Vein endothelial cell (primary cell): ENCODE results near the genes APOBEC3A, APOBEC3C and APOBEC3G.

GRCh38 chr22:38265539-38266621 is 6.9 kb downstream of the TMEM184B start:
- CAGE, long polyA plus RNA: no peak

GRCh38 chr22:38287948-38288398 is 15.2 kb upstream of the TMEM184B start:
- CAGE, long polyA plus RNA: no peak

GRCh38 chr22:38314734-38315654 is 2.2 kb downstream of the CSNK1E start:
- CAGE, long polyA plus RNA: no peak

DNA sequence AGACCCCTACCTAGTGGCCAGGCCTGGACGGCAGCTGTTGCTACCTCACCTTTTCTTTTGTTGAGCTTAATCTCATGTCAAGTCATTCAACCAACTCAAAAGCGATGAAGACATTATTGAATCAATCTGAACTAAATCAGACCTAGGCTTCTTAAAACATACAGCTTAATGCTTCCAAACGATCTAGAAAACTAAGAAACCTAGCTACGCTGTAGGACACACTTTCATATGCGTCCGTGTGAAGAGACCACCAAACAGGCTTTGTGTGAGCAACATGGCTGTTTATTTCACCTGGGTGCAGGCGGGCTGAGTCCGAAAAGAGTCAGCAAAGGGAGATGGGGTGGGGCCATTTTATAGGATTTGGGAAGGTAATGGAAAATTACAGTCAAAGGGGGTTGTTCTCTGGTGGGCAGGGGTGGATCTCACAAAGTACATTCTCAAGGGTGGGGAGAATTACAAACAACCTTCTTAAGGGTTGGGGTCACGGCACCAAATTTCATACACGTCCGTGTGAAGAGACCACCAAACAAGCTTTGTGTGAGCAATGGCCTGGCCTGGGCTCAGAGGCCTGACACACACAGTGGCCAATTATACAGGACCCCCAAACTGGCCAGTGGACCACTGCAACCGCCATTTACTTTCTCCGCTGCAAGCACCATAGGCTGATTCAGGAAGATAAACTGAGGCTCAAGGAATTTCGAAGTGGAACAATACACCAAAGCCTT is 58.5 kb downstream of the KCNJ4 start:
- CAGE, long polyA plus RNA: no peak

GRCh38 chr22:38449781-38450117 is 5.2 kb downstream of the KCNJ4 start:
- CAGE, long polyA plus RNA: no peak

DNA sequence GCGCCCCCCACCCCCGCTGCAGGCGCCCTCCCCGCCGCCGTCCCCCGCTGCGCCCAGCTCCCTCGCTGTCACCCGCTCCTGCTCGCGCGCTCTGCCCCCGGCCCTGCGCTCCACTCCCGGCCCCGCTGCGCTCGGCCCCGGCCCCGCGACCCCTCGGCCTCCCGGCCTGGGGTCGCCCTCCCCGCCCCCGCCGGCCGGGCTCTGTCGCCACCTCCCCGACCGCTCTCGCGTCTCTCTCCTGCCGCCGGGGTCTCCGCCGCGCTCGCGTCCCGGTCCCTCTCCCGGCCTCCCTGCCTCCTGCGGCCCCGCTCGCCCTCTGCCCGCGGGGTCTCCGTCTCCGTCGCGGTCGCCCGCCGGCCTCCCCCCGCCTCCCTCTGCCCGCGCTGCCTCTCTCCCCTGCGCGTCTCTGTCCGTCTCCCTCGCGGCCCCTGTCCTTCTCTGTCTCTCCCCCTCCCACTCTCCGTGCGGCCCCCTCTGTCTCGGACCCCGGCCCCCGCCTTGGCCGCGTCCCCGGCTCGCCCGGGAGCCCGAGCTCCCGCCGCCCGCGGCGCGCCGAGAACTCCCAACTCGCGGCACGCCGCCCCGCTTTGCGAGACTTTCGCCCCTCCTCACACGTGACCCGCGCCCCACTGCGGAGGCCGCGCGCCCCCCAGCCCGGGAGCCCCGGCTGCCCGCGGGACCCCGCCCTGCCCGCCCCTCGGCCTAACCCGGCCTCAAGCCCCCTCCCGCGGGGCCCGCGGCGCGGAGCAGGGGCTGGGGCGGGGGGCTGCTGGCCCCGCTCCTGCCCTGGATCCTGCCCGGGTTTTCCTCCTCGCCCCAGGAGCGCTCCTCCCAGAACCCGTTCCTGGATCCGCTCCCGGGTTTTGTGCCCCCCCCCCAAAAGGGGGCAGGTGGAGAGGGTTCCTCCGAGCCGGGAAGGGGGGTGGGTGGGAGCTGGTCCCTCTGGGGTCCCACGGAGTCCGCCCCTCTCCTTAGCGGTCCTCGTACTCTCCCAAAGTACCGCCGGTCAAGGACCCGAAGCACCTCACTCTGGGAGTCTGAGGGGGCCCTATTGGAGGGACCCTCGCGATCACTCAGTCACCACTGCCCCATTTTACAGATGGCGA is 679 bp upstream of the KCNJ4 start:
- CAGE, long polyA plus RNA: no peak

DNA sequence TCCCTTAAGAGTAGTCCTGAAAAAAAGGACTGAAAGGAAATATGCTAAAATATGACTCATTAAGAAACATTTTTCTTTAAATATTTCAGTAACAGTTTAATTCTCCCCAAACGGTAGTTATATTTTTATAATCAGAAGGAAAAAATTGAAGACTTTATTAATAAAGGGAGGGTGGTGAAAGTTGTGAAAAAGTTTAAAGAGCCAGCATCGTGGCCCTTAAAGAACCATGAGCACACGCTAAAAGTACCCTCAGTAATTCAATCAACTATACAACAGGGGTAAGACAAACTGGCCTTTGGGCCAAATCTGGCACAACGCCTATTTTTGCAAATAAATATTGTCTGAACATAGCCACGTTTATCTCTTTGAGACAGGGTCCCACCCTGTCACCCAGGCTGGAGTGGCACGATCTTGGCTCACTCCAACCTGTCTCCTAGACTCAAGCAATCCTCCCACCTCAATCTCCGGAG is 13.2 kb downstream of the DDX17 start:
- CAGE, long polyA plus RNA: no peak

- CAGE, long polyA plus RNA: no peak
Observed at GRCh38 chr22:38733399-38734432, 22.1 kb downstream of the SUN2 start.

DNA sequence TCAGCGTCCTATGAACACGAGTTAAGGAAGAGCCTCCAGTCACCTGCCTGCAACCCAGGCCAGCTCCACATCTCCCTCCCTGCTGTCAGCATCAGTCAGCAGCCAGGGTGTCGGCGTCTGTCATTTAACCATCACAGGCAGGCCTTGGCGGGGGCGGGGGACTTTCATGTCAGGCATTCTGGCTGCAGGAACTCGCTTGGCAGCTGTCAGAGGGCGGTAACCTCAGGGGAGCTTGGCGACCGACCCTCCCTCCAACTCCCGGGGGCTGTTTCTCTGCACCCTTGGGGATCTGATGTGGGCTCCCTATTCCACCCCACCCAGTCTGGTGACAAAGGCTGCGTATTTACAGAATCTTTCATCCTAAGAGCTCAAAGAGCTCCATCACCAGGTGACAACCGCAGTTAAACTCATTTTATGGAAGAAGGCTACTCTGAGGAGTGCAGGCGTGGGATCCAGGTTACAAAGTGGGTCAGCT is 2.8 kb upstream of the SUN2 start:
- CAGE, long polyA plus RNA: no peak

- CAGE, long polyA plus RNA: no peak
Observed at GRCh38 chr22:38863430-38863873, 8.6 kb downstream of the CBX6 start.

DNA sequence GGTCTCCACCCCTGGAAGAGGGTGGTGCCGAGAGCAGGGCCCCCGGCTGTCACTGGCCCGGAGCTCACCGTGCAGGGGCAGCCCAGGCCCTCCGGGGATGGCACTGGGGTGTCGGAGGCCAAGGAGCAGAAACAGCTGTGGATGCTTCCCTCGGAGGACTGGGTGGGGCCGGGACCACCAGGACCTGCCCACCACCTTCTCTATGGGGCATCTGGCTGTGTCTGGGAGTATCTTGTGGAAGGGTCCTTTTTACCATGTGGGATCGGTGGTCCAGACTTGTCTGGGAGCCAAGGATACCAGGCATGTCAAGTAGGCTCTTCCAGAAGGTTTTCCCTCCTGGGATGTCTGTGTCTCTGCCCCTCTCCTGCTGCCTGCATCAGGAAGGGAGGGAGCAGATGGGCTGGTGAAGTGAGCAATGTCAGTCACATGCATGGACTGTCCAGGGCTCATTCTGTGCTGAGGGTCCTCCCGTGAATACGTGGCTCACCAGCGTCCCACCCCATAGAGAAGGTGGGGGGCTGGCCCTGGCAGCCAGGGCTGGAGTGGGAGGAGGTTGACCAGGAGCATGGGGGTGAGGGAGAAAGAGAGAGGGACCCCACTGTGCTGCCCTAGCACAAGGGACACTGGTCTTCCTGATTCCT is 4.1 kb upstream of the APOBEC3A start:
- CAGE, long polyA plus RNA: no peak

GRCh38 chr22:38957245-38957794 is at the start of gene APOBEC3A:
APOBEC3A (plus strand) TSS chr22:38957609.
- CAGE, long polyA plus RNA: no peak

DNA sequence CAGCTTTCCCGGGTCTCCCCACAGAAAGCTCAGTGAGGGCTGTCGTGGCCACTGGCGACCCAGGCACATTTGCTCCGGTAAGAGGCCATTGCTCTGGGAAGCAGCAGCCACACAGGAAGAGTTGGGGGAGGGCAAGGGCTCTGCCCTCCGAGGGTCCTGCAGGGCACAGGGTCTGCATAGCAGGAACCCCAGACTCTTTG is 8.7 kb downstream of the APOBEC3A start:
- CAGE, long polyA plus RNA: no peak

GRCh38 chr22:39013720-39015000 is at the start of gene APOBEC3C:
APOBEC3C (plus strand) TSS chr22:39014257.
- CAGE, long polyA plus RNA: no peak

- CAGE, long polyA plus RNA: no peak
Observed at GRCh38 chr22:39076813-39077419, at the start of gene APOBEC3G. APOBEC3G (plus strand) TSS chr22:39077275.

DNA sequence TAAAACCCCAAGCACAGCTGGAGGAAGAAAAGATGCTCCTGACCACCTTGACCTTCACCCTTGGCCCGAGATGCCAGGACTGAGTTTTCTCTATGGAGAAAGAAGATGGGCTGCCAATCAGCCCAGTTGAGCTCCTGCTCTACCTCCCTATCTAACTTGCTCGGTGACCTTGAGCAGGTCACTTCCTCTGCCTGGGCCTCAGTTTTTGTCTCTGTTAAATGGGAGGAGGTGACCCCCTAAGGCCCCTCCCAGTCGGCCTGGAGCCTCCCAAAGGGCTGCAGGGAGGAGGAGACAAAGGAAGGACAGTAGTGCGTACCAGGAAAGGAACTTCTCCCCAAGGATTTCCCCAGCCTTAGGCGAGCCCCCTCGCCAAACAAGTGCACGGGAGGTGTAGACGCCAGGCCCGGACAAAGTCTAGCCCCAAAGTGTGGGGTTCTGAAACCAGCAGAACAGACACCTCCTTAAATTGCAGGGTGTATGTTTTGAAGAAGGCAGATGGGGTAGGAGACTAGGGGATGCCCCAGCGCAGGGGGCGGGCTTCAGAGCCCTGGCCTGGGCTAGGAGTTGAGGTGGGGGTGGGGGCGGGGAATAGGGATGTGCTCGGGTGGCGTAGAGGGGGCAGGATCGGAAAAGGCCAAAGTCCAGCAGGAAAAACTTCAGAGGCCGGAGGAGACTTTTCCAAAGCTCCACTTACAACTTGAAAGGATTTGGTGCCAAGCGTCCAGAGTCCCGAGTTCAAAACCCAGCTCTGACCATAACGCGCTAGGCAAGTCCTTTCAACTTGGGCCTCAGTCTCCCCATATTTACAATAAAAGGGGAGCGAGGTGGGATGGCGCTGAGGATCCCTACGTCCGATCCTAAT is 971 bp downstream of the CBX7 start:
- CAGE, long polyA plus RNA: no peak

DNA sequence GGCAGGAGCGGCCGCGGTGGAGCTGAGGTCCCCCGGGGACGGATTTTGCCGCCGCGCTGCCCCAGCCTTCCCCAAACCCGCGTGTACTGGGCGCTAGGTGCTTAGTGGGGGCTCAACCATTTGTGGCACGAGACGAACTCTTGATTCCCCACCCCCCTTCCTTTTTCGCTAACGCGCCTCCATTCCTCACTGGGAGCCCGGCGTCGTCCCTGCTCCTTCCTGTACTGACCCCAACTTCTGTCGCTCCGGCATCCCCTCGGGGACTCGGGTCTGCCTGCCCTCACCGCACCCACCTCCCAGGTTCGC is 793 bp upstream of the CBX7 start:
- CAGE, long polyA plus RNA: no peak

DNA sequence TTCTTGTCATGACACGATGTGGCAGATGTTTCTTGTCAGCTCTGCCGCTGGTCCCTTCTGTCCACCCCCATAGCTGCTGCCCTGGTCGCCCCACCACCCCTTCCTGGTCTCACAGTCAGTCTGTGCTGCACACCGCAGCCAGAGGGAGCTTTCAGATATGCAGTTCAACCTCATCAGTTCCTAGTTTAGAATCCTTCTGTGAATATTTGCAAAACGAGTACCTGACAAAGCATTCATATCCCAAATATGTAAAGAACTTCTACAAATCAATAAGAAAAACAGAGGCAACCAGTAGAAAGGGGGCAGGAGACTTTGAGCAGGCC is 33.3 kb upstream of the CBX7 start:
- CAGE, long polyA plus RNA: no peak

DNA sequence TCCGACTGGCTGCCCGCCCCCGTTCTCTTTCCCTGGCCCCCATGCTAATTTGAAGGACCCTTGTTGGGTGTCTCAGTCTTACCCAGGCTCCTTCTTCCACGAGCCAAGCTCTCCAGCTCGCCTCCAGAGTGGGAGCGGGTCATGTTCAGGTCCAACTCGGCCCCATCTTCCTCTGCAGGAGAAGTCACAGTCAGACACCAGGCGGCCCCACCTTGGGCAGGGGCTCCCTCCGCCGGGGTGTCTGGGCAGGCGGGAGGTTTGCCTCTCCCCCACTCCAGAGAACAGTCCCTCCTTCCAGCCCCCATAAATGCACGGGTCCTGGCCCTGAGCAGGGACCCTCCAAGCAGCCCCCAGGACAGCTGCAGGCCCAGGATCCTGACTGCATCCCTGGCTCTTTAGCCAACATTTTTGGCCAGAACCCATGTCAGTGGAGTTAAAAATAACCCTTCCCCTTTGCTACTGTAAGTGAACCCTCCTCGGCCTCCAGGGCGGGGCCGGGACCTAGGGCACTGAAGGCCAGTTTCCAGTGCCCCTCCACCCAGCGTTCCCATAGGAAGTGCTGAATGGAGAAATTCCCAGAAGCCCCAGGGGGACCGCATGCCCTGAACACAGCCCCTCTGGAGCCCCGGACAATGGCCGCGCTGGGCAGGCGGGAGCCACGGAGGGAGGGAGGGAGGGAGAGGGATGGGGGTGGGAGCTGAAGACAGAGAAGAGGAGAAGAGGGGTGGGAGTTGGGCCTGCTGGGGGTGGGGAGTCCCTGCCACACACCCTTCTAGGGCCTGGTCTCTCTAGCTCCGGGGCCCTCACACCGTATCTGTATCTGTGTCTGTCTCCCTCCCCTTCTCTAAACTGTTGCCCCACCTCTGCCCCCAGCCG is 11.2 kb downstream of the PDGFB start:
- CAGE, long polyA plus RNA: no peak

GRCh38 chr22:39253048-39253974 is 8.5 kb upstream of the PDGFB start:
- CAGE, long polyA plus RNA: no peak